A172 (cell line): ENCODE measurements around the gene GET4.

GRCh38 chr7:197668-197967 is 5.2 kb downstream of the FAM20C start:
- RAMPAGE, long total RNA = no peak

- RAMPAGE, long total RNA = no peak
Observed at GRCh38 chr7:294342-295077, 4.5 kb downstream of the FOXL3 start.

DNA sequence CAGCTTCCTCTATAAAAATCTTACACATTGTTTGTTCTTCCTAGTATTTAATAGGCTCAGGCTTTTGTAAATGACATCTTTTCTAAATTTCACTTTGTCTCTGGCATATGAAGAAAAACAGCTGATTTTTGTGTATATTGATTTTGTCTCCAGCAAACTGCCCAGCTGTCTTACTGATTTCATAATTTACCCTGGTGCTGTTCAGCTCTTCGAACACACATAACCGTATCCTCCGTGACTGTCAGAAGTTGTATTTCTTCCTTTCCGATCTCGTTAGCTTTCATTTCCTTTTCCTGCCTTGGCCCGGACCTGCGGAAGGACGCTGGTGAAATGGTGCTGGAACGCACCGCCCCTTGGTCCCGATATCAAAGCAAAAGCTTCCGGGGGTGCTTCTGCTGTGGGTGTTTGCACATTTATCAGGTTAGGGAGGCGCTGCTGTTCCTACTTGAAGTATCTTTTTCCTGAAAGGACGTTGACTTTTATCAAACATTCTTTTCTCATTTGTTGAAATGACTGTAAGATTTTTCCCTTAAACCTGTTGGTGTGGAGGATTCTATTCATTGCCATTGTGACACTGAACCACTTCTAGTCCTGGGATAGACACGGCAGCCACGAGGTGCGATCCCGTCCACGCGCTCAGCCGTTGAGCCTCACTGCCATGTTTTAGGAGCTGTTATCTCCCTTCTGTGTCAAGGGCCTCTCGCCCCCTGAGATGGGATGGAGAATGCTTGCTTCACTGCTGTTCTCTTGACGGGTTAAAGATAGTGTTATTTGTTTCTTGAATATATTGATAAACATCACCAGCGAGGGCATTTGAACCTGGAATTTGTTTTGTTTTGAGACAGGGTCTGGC is 72.5 kb downstream of the FOXL3 start:
- RAMPAGE, long total RNA = no peak

- RAMPAGE, long total RNA = no peak
Observed at GRCh38 chr7:521448-522223, 2.0 kb upstream of the PDGFA start.

GRCh38 chr7:538047-538756 is 18.6 kb upstream of the PDGFA start:
- RAMPAGE, long total RNA = no peak

DNA sequence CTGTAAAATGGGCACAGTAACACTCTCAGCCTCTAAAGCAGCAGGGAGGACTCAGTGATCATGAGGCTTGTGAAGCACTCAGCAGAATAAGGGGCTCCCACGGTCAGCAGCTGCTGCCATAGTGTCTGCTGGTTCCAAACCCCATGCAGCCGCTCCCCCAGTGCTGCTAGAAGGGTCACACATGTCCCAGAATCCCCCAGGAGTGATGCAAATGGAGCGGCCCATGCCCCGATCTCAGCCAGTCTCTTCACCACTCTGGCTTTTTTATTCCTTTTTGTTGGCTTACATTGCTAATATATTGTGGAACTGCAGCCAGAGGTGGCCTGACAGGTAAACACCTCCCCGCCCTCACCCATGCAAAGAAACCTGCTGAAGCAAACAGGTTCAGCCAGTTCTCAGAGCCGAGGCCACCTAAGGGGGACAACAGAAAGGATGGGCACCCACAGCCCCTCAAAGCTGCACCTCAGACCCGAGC is 102.2 kb upstream of the PDGFA start:
- RAMPAGE, long total RNA = no peak

GRCh38 chr7:729552-730394 is 2.7 kb upstream of the PRKAR1B start:
- RAMPAGE, long total RNA = no peak

GRCh38 chr7:771044-771988 is 44.2 kb upstream of the PRKAR1B start:
- RAMPAGE, long total RNA = no peak

- RAMPAGE, long total RNA = start-site peak on the plus strand at chr7:816643-816659, 286 and 450 reads in 2 replicates
Observed at GRCh38 chr7:816562-817194, 15.6 kb upstream of the SUN1 start.

DNA sequence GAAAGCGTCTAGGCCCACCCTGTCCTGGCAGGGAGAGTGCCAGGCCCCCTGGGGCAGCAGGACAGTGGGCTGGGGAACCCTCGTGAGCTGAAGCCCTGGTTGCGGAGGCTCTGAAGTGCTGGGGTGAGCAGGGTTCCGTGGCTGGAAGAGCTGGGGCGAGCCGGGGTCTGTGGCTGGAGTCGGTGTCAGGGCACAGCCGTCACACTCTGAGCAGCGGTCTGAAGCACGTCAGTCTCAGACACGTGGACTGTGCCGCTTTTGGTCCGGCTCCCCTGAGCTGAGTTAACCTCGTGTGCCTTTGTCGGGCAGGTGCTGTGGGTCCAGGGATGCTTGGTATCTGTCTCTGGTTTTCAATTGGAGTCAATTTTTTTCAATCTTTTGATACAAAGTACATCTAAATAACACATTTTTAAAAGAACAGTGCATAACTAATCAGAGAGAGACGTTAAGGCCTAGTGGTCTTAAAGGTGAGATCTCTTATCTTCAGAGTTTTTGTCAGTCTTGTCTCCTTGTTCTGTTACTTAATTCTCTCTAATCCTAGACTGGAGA is 4.9 kb downstream of the SUN1 start:
- RAMPAGE, long total RNA = no peak

GRCh38 chr7:876410-876984 is at the start of gene GET4:
Gene GET4, plus strand, starts transcription at chr7:876554.
- RAMPAGE, long total RNA = no peak

- RAMPAGE, long total RNA = no peak
Observed at GRCh38 chr7:928422-929105, 25.9 kb downstream of the ADAP1 start.

GRCh38 chr7:931204-931955 is 23.1 kb downstream of the ADAP1 start:
- RAMPAGE, long total RNA = no peak

DNA sequence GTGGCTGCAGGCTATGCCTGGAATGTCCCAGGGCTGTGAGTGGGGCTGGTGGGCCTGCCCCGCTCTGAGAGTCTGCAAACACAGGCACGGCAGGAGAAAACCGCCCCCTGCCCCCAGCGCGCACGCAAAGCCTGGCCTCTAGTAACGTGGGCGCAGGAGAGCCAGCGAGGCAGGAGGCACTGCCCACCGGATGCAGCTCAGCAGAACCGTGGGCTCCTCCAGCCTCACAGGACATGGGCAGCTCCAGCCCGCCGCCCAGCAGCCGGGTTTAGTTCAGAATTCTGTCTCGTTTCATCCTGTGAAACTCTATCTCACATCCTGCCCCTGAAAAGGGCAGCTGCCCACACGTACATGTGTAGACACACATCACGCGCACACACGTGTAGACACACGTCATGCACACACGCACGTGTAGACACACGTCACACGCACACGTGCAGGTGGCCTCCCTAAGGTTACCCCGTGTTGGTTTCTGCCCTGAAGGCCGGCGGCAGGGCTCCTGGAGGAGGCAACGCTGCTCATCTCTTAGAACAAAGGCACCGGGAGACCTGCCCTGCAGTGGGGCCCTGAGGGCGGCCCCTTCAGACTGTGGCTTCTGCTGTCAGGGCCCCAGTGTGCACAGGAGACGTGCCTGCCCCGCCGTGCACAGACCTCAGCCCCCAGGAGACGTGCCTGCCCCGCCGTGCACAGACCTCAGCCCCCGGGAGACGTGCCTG is 16.8 kb downstream of the CYP2W1 start:
- RAMPAGE, long total RNA = no peak

DNA sequence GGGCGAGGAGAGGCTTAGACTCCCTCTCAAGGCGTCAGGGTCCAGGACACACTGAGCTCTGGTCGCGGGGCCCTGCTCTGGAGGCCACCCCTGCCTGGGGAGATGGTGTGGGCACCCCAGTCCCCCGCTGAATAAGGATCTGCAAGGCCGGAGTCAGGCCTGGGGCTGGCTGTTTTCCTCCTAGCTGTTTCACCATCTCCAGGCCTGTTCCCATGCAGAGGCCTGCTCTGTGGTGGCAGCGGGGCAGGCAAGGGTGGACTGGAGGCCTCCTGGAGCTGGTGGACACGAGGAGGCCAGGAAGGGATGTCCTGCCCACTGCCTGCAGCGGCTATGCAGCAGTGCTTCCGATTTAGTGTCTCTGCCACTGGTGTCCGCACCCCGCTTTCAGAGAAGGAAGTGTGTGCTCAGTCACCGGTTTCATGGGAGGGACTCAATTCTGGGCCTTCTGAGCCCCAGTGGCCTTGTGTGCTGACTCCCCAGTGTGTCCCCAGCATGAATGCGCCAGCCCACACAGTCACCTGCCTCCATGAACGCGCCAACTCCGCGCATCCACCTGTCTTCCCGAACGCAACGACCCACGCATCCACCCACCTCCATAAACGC is 14.6 kb upstream of the GPR146 start:
- RAMPAGE, long total RNA = no peak

DNA sequence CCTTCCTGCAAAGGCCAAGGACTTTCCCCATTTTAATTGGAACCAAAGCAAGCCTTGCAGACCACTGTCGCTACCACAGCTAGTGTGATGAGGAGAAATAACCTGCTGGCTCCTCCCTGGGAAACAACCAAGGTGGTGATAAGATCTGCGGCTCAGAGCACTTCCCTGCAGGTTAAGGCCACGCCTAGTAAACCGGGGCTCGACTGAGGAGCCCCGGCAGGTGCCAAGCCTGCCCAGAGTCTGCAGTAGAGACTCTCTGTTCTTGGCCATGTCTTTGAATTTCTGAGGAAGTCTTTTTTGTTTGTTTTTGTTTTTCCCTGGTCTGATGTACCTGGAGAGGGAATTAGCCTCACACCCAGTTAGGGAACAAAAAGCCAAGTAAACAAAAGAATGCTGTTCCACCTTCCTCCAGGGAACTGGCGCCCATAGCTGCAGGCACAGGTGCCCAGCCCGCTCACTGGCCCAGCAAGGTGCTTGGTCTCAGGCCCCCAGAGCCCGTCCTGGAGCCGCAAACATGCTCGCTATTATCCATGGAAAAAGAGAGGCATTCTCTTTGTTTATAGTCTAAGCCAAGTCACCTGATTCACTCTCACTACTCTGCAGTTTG is 2.5 kb downstream of the GPR146 start:
- RAMPAGE, long total RNA = no peak

GRCh38 chr7:1048767-1049623 is 4.6 kb downstream of the GPR146 start:
- RAMPAGE, long total RNA = no peak

- RAMPAGE, long total RNA = no peak
Observed at GRCh38 chr7:1052046-1052554, 7.8 kb downstream of the GPR146 start.

DNA sequence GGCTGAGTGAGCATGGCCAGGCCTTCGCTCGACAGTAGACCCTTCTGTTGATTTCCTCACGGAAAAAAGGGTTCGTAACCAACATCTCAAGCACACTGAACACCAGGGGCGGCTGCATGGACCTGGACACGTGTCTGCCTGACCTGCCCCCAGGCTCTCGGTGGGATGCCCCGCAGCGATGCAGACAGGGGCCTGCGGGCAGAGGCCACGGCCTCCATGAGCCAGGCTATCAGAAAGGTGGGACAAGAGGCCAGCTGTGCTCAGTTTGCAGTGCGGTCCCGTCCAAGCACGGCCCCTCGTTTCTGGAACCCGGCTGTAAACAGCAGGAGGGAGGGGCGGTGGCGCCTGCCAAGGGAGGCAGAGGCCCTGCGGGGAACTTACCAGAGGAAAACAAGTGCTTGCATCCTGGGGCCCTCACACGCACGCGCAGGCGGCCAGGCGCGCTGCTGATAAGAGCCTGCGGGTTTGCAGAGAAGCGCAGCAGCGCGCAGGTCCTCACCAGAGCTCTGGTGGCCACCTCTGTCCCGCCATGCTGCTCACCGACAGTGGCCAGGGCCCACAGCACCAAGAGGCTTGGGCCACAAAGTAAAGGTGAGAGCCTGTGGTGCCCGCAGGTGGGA is 10.7 kb downstream of the GPR146 start:
- RAMPAGE, long total RNA = no peak

DNA sequence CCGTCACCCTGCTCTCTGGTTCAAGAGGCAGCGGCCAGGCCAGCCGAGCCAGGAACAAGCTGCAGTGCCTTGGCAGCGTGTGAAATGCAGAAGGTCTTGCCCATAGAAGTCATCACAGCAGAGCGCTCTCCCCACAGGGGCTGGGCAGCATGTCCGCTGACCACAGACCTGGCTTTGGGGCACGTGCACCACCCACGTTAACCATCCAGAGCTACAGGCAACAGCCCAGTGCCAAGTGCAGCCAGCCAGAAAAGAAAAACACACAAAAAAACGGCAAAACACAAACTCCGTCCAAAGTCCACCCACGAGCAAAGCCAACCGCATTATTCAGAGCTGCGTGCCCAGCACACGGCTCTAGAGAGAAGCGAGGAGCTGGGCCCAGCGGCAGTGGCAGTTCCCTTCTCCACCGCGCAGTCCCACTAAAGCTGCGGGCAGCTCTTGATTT is 14.0 kb downstream of the GPER1 start:
- RAMPAGE, long total RNA = no peak